Cardiac septum (tissue), 1 donor: ENCODE data around the genes SEMA5B and SEC22A.

DNA sequence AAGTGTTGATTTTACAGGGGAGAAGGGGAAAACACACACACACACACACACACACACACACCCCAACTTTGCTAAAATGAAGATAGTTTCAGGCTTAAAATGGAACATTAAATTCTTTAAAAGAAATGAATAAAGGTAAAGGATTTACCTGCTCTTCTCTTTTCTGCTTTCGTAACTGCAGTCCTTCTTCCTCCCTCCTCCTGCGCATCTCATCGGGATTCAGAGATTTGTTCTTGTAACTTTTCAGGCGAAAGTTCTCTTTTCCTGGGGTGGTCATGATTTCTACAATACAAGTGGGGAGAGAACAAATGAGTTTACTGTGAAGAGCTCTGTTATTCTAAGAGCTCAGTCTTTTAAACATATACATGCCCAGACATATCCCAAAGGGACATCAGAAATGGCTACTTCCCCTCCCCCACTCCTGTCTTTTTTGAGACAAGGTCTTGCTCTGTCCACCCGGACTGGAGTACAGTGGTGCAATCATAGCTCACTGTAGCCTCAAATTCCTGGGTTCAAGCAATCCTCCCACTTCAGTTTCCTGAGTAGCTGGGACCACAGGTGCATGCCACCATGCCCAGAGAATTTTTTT lies 18.4 kb downstream of the KPNA1 start:
- PRO-cap: no peak

- PRO-cap: no peak
Measured at GRCh38 chr3:122572826-122573618, 4.4 kb upstream of the PARP15 start.

DNA sequence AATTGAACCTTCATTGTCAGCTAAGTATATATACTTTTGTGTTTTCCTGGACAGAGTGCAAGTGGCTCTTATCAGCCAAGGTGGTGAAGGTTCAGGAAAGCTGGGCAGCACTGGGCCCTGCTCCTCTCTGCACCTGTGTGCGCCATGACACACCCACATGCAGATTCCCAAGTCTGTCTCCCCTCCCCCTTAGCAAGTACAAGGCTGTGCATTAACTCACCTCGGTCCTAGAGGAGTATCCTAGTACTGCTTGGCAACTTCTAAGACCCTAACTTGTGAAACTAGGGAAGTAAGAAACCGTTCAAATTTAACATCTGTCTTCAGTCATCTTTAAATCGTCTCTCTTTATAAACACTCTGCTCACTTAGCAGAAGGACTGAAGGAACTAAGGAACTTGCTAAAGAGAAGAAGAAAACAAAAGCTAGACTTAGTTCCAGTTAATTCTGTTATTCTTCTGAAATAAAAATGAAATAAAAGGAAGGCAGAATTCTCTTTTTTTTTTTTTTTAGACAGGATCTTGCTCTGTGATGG lies 85.9 kb downstream of the SLC49A4 start:
- PRO-cap: no peak

- PRO-cap: bidirectional peak, plus-strand start at chr3:123027847, minus-strand start at chr3:123027705; unidirectional peak, minus-strand start at chr3:123027902
Measured at GRCh38 chr3:123027396-123028360, at the start of gene SEMA5B. SEMA5B (minus strand) TSS chr3:123027763.

DNA sequence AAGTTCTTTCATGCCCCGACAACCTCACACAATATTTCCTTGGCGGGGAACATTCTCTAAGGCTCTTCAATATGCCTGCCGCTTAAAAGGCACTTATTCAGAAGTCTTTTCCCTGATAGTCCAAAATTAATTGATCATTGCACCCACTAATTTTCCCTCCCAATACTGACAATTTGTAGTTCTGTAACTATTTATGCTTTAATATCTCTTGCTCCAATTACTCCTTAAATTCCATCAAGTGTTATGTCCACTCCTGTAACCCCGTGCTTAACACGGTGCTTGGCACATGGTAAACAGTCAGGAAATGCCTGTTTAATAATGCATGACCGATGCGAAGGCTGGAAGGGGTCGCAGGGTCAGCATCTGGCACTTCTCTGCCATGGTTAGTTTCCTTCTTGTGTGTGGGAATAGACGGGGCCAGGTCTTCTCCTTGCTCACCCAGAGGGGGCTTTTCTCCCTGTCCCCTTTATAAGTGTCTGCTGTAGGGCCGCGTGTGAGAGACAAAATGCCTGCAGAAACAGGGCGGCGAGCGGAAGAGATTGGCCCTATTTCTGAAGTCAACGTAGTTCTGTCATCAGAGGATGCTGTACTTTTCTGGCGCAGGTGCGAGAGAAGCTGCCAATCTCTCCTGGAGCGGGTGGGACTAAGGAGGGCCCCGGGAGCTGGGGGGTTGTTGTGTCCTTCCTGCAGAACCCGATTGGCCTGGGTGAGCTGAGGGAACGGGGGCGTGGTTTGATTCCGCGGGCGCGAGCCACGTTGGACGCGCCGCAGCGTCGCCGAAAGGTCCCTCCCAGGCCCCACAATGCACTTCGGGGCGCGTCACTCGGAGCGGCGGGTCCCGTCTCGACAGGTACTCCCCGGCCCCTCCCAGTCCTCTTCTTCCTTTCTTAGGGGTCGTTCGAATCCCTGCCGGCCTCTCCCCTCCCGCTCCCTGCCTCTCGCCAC lies at the start of gene SEC22A:
Gene SEC22A, plus strand, starts transcription at position 807 of the 945 bp plus-strand sequence.
- PRO-cap: bidirectional peak, plus-strand start at position 807 of the sequence, minus-strand start at position 704 of the sequence

DNA sequence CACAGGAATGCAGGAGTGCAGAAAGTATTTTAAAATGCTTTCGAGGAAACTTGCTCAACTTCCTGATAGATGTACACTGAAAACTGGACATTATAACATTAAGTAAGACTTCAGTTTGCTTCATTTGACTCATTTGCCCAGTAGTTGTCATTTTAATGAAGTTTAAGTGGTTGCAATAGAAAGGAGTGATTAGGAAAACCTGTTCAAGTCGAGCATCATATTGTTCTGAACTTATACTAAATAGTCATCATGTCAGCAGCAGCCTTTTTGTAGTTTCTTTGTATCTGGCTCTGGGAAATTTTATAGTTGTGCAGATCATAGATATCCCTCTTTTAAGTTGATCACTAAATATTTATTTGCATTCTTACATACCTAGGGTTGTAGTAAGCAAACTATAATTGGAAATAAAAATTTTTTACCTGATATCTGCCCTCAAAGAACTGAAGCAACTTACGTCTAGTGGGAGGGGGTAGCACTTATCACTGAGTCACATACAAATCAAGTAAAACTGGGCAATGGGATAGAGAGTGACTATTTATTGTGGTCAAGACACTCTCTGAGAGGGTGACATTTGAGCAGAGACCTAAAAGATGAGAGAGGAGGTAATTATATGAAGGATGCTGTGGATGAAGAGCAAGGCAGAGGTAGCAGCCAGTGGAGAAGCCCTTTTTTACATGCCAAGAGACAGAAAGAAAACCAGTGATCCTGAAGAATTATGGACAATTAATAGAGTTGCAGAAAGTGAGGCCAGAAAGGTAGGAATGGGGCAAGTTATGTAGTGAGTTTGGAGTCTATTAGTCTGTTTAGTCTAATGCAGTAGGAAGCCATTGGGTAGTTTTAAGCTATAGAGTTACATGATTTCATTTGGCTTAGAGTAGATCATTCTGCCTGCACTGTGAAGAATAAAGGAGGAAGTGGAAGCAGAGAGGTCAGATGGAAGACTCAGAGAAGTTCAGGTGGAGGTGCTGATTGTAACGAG lies 7.8 kb downstream of the SEC22A start:
- PRO-cap: no peak

DNA sequence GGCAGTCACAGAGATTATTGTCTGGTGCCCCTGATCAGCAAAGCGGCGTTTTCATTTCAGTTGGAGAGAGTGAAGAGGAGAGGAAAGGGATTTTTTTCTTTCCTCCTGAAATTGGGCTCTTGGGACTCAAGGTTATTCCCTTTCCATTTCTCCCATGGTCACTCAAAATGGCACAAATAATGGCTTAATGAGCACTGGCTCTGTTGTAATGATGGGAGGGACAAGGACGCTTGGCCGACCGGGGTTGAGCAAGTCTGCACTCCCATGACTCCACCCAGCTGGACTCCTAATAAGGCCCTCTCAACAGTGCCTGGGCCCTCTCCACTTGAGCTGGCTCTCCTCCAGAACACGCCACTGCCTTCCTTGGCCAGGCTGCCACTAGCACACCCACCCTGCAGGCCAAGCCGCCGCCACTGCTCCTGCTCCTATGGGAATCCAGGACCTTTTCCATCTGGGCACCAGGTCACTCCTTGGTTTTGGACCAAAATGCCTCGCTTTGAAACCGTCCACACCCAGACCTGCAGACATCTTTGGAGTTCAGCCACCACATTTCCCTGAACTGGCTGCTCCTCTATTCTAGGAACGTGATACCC lies 42.3 kb downstream of the ADCY5 start:
- PRO-cap: bidirectional peak, plus-strand start at position 384 of the sequence, minus-strand start at position 210 of the sequence

- PRO-cap: no peak
Measured at GRCh38 chr3:123409611-123410392, 39.1 kb downstream of the ADCY5 start.

GRCh38 chr3:123445823-123446420 lies 3.0 kb downstream of the ADCY5 start:
- PRO-cap: bidirectional peak, plus-strand start at chr3:123446029, minus-strand start at chr3:123445949

- PRO-cap: no peak
Measured at GRCh38 chr3:123619288-123619477, 34.3 kb upstream of the HACD2 start.

DNA sequence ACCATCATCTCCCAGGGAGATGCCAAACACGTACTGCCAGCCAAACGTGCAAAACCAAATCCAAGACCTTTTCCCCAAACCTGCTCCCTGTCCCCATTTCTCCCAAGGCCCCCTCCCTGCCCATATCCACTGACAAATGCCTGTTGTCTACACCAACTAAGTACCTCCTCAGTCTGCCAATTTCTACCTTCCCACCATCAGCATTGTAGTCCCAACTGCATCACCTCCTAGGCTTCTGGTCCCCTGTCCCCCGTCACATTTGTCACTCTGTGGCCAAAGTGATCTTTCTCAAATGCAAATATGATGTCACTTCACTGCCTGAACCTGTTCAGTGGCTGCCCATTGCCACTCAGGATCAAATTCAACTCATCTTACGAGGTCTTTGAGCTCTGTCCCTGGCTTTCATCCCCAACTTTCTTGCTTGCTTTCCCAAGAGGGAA lies 89.3 kb upstream of the HACD2 start:
- PRO-cap: no peak

- PRO-cap: bidirectional peak, plus-strand start at chr3:123692460, minus-strand start at chr3:123692364
Measured at GRCh38 chr3:123691994-123692652, 107.3 kb upstream of the HACD2 start.

GRCh38 chr3:123696827-123697266 lies 112.0 kb upstream of the HACD2 start:
- PRO-cap: no peak

DNA sequence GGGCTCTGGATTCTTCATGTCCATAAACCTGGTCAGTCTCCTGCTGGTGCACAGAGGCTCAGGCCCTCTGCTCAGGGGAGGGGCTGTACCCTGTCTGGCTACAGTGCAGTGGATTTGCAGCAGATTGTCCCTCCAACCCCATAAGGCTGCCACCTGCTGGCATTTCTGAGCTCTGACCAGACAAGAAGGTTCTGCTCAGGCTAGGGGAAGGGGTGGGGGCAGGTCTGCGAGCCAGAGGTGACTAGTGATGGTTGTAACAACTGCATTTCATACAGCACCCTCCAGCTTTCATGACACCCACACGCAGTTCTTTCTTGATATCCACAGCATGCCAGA lies 117.2 kb upstream of the HACD2 start:
- PRO-cap: no peak

DNA sequence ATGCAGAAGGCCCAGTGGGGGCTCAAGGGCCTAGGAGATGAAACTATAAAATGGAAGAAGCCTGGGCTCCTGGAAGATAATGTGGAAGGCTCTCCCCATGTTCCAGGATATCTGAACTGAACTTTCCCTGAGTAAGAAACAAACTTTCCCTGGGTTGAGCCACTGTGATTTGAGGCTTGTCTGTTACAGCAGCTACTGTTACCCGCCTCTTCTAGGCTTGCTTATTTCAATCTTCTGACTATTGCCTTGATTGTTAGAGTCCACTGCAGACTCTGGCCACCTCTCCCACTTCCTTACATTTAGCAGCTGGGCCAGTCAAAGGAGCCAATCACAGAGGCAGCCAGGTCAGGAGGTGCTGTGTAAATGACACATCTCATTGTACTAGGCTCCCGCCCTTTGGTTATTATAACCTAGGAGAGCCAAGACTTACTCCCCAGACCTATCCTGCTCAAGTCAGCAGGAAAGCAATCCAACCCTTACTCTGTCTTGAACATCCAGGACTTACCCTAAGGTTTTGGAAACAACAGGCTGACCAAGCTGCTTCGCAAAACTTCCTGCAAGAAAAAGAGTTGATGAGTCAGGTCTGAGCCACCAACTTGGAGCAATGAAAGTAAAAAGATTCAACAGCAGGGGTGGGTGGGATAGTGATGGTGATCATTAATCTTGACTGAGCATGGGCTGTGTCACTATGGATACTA lies 144.5 kb downstream of the MYLK start:
- PRO-cap: no peak

DNA sequence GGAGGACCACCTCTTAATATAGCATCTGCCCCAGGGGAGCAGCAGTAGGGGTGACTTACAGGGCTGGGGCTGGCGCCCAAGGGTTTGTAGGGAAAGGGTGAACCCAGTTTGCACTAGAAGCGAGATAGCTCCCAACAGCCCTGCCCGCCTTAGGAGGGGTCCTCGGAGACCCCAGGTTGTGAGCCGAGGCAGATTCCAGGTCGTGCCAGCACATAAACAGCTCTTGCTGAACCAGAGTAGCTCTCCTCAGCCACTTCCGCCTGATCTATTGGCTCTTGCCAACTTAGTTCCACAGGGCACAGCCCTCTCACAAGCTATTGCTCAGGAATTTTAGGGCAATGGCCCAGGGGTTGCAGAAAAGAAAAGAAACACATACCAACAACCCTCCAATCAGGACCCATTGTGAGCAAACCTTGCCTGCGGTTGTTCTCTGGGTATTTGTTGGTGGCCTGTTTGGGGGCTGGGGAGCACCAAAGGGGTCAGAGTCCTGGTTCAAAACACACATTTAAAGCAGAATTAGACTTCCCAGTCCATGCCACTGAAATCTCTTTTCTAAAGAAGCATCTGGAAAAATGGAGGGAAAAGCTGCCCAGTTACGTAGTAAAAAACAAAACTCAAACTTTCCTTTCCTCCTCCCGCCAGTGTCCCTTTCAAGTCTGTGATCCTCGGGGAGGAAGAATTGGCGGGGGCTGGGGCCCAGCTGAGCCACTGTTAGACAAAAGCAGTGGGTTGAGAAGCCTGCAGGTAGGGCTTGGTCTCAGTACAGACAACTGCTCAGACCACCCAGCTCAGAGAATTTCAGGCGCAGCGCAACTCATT lies 117.4 kb downstream of the MYLK start:
- PRO-cap: no peak

DNA sequence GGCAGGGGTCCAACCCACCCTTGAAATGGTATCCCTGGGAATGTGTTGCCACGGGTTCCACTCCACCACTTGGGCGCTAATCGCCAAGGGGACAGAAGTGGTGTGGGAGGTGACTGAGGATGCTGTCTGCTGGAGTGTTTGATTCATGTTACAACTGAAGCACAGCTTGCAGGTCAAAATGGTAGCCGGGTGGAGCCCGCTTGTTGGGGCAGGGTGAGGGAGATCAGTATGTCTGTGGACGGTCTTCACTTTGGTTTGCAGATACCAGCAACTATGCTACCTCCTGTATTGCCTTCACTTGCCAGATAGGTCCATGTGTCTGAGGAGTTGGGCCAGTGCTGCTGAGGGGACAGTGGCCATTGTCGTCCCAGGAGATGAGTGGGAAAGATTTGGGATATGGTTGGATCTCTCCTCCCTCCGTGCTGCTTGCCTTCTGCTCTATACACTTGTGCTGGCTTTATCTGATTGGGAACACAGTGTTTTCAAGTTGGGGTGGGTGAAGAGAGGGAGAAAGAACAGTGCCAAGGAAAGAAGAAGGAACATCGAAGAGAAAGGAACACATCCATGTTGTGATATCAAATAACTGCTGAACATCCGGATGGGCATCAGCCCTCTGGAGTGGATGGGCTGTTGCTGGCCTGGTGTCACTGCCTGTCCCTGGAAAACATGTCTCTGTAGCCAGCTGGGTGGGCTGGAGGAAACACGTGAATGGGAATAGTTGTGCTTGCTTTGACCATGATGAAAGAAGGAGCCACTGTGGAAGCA lies 58.0 kb downstream of the KALRN start:
- PRO-cap: no peak

GRCh38 chr3:124258045-124258495 lies 224.9 kb downstream of the KALRN start:
- PRO-cap: no peak

DNA sequence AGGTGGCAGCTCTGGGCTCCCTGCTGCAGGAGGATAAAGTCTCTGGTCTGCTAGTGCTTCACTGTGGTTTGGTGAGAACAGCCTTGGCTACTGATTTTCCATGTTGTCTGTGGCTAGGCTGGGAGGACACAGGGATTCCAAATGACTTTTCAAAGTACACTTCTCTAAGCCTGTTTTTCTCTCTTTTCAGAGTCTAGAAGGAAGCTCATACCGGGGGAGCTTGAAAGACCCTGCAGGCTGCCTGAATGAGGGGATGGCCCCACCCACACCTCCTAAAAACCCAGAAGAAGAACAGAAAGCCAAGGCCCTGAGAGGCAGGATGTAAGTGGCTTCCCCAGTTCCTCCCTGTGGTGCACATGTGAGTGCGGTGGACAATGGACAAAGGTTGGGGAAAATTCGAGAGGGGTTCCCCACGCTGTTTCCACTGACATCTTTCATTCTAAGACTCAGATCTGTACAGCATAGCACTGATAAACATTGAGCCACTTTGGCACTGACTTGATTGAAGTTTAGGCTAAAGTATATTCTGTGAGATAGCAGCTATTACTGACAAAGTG lies 79.6 kb upstream of the UMPS start:
- PRO-cap: no peak

DNA sequence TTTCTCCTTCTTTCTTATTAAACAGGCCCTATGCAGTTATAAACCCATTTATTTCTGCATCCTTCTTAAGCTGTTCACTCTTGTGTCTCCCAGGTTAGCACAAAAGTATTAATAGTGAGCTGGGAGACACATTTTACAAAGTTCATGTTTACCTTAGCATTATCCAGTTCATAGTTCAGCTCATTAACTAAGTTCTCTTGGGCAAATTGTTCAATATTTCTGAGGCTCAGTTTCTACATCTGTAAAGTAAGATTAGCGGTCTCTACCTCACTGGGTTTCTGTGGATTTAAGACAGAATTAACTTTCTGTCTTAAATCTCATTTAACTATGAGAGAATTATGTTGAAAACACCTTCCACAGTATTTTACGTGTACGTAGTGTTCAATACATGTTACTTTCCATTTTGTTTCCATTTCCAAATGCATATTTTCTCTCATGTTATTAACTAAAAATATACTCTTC lies 31.1 kb upstream of the UMPS start:
- PRO-cap: no peak